Placental pericyte (primary cell): ENCODE measurements around a stretch of chr2.

DNA sequence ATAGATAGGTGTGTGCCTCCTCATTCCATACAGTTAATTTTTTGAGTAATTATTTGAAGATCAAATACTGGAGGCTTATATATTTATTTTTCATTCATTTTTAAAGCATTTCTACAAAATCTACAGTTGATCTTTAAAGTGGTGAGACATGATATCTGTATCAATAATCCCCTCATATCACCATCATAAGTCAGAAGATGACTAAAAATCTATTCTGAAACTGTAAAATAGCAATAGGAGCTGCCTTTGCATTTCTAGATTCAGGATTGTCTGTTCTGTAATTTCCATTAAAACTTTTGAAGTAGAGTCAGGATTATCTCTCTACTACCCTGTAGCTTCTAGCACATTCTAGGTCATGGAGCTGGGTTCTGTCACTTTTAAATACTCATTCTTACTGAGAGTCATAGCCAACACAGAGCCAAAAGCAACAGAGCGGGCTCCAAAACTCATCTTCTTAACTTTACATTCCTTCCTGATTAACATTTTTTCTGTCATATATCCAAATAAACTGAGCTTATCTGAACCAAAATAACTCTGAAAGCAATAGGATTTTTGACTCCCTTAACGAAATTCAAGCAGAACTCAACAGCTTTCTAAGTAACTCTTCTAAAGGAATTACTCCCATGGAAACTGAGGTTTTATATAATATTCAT lies 13.0 kb downstream of the PREPL start:
- CAGE, long polyA plus RNA = no peak

GRCh38 chr2:44354538-44355060 lies 6.7 kb downstream of the PREPL start:
- CAGE, long polyA plus RNA = no peak

DNA sequence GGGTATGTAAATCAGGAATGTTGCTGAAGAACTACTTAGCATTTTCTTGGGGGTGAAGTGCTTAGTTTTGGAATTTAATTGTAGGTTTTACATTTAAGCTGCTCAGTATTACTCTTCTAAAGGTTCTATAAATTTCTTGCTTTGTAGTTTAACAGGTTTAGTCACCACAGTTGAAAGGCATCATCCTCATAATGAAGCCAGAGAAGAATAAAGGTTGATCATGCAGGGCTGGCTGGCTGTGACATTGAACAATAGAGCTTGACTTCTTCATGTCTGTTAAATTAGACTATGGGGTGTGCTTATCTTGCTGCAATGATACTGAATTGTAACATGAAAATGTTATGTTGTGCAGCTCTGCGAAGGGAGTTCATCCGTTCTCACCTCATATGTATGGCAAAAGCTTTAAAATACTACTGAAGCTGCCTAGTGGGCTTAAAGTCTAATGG lies 81.7 kb downstream of the CAMKMT start:
- CAGE, long polyA plus RNA = no peak

DNA sequence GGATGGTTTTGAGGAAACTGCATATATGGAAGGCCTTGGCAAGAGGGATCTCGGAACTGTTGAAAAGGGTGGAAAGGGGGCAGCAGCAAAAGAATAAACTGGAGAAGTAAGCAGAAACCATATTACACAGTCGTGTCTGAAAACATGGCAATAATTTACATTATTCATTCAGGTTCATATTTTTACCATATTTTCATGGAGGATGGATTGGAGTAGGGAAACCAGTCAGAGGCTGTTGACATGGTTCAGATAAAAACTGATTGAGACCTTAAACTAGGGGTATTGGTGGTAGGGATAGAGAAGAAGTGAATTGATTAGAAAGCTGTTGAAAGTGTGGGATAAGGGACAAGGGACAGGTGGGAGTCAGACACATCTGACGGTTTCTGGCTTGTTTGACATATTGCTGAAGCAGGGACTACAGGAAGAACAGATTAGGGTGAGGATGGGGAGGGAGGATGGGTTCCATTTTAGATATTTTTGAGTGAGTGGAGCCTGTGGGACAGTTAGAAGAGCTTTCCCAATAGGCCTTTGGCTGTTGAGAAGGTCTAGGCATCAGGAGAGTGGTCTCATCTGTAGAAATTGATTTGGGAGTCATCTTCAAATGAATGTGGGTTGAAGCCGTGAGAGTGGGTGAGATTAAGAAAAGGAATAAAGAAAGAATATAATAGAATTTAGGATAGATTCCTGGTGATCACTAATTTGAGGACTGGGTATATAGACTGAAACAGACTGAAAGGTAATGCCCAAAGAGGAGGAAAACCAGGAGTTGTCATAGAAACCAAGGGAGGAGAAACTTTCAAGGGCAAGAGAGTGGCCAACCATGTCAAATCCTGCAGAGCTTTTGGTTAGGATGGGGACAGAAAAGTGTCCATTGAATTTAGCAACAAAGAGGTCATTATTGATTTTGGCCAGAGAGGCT lies 193.5 kb downstream of the CAMKMT start:
- CAGE, long polyA plus RNA = no peak

DNA sequence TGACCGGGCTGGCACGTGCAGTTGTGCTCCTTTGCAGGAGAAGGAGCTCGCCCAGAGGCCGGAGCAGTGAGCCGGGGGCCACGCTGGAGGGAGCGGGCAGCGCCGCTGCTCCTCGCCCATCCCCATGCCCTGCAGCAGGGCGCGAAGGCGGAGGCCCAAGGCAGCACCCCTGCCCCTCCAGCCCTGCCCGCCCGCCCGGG lies 173.1 kb upstream of the SIX3 start:
- CAGE, long polyA plus RNA = no peak

- CAGE, long polyA plus RNA = no peak
Observed at GRCh38 chr2:44778272-44779346, 162.9 kb upstream of the SIX3 start.

DNA sequence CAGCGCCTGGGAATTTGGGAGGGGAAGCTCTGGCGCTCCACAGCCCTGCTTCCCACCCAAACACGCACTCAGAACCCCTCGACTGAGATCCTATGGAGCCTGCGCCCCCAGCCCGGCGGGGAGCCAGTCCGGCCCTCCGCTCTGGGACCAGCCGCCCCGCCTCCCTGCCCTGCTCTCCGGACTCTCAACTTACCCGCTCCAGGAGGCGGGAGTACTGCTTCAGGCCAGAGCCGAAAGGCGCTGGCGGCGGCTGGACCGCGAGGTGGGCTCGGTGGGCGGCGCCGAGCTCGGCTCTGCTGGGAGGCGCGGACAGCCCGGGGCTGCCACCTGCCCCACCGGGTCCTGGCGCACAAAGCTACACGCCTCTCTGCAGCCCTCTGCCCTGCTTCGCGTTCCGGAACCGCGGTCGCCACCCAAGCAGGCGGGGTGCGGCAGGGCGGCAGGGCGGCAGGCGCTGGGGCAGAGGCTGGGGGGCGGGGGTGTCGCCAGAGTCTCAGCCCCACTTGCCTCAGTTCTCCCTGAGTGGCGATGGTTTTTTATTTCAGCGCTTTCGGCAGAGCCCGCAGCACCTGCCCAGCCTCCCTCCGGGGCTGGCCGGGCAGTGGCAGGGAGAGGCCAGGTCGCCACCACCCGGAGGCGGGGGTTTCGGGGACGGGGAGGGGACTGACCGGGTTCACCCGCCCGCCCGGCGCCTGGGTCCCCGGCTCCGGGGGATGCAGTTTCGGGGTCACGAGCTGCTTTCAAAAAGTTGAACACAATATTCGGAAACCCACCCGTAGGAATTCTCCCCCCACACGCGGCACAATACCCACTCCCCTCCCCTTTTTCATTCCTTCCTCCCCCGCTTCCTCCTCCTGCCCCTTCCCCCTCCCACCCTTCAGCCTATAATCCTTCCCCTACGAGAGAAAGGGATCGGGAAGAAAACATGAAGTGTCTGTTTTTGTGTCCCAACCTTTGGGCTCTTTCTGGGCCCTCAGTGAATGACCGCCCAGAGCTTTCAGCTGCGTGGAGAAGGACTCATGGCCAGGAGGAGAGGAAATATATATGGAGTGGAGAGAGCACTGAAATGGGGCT lies 2.5 kb upstream of the SIX3 start:
- CAGE, long polyA plus RNA = no peak

GRCh38 chr2:44944287-44944643 lies 2.8 kb downstream of the SIX3 start:
- CAGE, long polyA plus RNA = no peak

DNA sequence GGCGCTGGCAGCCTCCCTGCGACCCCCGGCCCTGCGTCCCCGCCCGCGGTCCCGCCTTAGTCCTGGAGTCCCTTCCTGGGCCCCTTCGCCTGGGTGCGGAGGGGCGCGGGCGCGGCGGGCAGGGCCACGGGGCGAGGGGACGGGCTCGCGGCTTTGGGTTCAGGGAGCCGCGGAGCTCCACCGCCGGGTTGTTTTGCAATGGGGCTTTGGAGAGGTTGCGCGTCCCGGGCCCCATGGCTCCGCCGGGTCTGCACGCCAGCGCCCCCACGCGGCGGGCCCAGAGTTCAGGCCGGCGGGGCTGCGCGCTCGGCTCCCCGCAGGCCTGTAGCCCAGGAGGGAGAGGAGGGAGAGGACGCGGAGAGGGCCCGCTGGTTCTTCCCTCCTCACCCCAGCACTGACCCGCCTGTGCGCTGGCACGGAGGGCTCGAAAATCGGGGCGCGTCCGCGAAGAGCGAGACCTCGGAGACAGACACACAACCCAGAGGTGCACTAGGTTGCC lies 4.8 kb upstream of the SIX2 start:
- CAGE, long polyA plus RNA = no peak

- CAGE, long polyA plus RNA = no peak
Observed at GRCh38 chr2:45168657-45169265, 159.5 kb upstream of the SIX2 start.

DNA sequence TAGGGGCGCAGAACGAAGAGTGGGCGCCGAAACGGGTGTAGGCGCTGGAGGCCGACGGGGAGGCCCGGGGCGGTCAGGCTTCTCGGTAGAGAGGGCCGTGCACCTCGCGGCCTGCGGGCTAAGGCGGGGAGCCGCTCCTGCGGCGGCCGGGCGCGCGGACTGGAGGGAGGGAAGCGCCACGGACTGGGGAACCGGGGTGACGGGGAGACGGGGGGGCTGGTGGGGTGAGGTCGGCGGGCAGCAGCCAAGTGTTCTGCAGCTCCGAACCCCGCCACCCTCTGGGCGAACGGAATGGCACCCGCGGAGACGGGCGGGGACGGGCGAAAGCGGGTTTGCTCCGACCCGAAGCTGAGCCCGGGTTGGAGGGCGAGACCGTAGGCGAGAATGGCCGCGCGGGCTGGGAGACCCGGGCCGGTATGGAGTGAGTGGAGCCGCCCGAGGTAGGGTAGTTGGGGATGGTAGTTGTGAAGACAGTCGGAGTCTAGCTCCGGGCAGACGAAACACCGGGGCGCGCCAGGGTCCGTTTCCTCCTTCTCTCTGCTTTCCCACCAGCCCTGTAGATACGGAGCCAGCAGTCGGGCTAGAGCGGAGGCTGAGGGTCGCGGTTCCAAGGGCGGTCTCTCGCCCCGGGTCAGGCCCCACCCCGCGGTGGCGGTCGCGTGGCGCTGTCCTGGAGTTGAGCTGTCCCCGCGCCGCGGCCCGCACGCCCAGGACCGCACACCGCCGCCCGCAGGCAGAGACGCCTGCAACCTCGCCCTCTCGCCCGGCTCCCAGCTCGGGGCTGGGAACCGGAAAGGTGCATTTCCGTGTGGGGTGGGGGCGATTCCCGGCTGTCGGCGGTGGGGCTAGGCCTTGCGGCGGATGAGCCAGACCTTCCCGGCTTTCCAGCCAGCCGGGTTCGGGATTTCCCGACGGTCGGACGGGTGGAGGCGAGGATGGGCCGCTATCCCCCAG lies 160.3 kb upstream of the SIX2 start:
- CAGE, long polyA plus RNA = no peak

DNA sequence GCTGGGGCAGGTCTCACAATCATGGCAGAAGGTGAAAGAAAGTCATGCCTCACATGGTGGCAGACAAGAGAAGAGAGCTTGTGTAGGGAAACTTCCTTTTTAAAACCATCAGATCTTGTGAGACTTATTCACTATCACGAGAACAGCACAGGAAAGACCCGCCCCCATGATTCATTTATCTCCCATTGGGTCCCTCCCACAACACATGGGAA lies 183.2 kb upstream of the SIX2 start:
- CAGE, long polyA plus RNA = no peak

GRCh38 chr2:45238013-45238535 lies 228.8 kb upstream of the SIX2 start:
- CAGE, long polyA plus RNA = no peak

- CAGE, long polyA plus RNA = no peak
Observed at GRCh38 chr2:45274127-45274599, 264.9 kb upstream of the SIX2 start.

GRCh38 chr2:45649823-45650760 lies 1.4 kb upstream of the PRKCE start:
- CAGE, long polyA plus RNA = no peak

DNA sequence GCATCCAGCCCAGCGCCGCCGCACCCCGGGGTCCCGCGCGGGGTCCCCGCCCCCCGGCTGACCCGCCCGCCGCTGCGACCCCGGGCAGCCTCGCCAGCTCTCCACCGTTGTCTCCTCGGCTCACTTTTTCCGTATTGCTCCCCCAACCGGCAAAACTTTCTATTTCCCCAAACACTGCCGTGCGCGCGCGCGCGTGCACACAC lies 710 bp upstream of the PRKCE start:
- CAGE, long polyA plus RNA = no peak

DNA sequence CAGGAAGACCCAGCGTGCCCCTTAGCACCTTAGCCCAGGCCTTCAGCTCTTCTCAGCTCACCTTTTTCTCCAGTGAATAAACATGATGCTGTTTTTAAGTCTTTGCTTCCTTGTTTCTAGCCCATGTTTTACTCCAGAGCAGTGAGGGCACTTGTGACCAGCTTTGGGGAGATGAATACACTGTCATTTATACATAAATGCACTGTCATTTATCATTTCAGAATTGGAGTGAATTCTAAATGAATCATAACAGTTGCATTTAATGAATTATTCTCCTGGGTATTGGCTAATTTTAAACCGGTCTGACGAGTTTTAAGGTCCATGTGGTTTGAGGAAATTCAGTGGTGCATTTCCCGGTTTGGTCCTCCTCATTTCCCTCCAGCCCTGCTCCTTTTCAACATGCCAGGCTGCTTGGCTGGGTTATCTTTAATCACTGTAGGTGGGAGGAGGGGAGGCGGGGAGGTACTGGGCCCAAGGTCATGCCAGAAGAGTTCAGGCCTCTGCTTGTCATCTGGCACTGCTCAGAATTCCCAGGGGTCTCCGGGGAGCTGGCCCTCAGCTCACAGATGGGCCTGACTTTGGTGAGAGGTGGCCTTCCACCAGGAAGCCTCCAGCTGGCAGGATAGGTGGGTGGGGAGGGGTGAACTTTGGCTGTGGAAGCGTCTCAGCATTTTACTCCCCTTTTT lies 23.9 kb downstream of the PRKCE start:
- CAGE, long polyA plus RNA = no peak

DNA sequence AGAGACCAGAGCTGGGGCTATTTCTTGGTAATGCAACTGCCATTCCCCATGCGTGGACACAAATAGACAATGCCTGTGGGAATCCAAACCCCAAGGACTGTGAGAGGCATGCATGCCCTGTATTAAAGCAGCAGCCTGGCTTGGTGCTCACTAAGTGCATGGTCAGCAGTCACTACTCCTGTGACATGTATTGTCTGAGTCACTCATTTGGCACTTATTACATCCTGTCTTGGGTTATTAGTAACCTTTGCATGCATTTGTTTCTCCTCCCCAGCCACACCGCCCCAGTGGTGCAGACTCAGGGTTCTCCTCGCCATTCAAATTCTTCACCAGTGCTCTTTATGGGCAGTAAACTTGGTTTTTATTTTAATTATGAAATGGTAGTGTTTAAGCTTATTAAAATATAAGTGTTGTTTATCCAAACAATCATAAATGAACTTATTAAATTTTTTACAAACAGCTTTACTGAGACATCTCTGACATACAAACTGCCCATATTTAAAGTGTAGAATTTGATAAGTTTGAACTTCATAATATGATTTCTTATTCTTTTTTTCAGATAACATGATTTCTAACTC lies 30.3 kb downstream of the PRKCE start:
- CAGE, long polyA plus RNA = no peak

- CAGE, long polyA plus RNA = no peak
Observed at GRCh38 chr2:45684510-45685406, 33.3 kb downstream of the PRKCE start.

GRCh38 chr2:45699029-45700135 lies 47.9 kb downstream of the PRKCE start:
- CAGE, long polyA plus RNA = no peak